Gastroesophageal sphincter (tissue), 4 donors: ENCODE measurements around the genes OR6P1, SPTA1, OR6K3 and OR10J1.

DNA sequence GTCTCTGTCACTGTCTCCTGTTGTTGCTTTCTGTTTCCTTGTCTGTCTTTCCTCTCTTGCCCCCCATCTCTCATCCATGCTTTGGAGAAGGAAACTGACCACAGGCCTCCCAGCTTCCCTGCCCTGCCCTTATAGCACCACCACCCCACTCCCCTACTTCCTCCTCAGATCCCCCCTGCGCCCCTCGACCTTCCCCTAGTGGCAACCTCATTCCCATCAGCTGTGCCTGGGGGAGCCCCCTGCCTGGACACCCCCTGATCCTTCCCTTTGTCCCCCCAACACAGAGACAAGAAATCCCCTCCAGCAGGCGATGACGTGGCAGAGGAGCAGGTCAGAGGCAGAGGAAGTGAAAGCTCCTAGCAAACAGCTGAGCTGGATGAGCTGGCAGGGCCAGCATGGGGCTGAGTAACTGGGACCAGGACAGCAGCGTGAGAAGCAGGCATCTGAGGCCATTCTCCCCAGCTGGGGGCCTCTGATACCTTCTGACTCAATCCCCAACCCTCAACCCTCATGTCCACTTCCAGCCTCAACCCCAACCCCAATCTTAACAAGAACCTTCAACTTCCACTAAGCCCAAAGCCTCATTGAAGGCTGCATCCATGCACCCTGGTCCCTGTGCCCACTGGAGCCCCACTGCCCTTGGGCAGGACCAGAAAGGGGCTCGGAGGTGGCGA, 6.8 kb upstream of the ETV3L start:
- PRO-cap = no peak
- RAMPAGE, long total RNA, 4 experiments = no peak in any of the 4 experiments

GRCh38 chr1:157139253-157139674, 1.1 kb upstream of the ETV3 start:
- PRO-cap = no peak
- RAMPAGE, long total RNA, 4 experiments = no peak in any of the 4 experiments

DNA sequence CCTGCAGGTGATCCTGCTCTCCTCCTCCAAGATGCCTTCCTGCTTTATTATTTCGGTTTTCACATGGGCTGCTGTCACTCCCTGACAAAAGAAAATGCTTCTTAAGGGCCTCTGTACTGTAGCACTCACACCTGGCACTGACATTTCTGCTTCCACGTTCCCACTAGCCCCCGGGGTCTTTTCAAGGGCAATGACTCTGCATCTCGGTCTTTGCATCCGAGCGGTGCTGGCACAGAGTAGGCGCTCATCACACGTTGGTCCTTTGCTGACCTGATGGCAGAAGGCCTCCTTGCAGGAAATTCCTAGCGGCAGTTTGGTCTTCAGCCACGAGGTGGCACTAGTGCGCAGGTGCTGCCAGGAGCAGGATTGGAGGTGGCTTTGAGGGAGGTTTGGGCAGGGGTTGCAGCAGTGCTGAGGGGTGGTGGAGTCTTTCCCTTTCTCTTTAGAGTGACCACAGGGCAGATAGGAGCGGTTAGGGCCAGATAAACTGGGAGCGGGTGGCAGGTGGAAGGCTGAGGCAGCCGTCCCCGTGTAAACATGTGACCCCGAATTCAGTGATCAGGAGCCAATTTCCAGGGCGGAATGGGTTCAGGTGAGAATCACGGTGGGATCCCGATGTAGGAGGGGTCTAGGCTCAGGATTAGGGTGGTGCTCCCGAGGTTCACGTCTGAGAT, 25.4 kb upstream of the ETV3 start:
- PRO-cap = no peak
- RAMPAGE, long total RNA, 4 experiments = no peak in any of the 4 experiments

DNA sequence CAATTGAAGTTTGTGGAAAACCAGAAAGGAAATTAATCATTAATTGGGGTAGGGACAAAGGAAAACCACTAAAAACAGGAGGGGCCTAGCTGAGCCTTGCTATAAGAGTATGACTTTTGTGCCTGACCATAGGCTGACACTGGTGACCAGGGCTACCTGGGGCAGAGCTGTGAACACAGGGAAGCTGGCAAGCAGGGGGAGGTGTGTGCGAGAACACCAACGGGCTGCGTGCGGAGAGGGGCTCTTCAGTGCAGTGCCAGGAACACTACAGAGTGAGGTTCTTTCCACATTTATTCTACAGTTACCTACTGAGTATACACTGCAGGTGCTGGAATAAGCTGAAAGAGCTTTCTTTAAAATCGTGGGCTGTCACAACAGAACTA, 102.6 kb upstream of the ETV3 start:
- PRO-cap = no peak
- RAMPAGE, long total RNA, 4 experiments = no peak in any of the 4 experiments

GRCh38 chr1:157702353-157702724, 1.8 kb upstream of the FCRL3 start:
- PRO-cap = no peak
- RAMPAGE, long total RNA, 4 experiments = no peak in any of the 4 experiments

DNA sequence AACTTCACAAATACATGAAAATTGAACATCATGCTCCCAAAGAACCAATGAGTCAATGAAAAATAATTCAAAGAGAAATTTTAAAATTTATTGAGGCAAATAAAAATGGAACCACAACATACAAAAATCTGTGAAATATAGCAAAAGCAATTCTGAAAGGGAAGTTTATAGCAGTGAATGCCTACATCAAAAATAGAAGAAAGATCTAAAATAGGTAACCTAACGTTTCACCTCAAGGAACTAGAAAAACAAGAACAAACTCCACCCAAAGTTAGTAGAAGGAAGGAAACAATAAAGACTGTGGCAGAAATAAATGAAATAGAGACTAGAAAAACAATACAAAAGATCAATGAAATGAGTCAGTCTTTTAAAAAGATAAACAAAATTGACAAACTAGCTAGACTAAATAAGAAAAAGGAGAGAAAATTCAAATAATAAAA, 4.6 kb downstream of the FCRL1 start:
- PRO-cap = no peak
- RAMPAGE, long total RNA, 4 experiments = no peak in any of the 4 experiments

DNA sequence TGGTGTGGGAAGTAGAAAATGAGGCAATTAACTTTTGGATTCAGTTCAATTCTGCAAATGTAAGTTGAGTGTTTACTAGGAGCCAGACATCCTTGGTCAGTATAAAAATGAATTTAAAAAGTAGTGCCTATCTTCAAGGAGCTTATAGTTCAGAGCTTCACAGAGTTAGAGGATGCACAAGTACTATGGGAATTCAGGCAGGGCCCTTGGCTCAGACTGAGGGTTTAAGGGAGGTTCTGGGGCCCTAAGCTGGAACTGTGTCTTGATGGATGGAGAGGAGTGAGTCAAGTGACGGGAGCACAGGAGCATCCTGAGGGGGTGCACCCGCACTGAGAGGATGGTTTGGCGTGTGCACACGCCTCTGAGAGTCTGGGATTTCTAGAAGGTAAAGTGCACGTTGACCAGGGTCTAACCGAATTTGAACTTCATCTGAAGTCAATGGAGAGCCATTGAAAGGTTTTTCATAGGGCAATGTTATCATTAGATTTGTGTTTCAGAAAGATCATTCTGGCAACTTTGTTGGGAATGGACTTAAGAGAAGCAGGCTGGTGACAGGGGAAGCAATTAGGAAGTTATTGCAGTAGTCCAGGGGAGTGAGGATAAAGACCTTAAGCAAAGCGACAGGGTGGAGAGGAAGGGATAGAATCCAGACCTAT, 55.8 kb downstream of the KIRREL1 start:
- PRO-cap = no peak
- RAMPAGE, long total RNA, 4 experiments = no peak in any of the 4 experiments

DNA sequence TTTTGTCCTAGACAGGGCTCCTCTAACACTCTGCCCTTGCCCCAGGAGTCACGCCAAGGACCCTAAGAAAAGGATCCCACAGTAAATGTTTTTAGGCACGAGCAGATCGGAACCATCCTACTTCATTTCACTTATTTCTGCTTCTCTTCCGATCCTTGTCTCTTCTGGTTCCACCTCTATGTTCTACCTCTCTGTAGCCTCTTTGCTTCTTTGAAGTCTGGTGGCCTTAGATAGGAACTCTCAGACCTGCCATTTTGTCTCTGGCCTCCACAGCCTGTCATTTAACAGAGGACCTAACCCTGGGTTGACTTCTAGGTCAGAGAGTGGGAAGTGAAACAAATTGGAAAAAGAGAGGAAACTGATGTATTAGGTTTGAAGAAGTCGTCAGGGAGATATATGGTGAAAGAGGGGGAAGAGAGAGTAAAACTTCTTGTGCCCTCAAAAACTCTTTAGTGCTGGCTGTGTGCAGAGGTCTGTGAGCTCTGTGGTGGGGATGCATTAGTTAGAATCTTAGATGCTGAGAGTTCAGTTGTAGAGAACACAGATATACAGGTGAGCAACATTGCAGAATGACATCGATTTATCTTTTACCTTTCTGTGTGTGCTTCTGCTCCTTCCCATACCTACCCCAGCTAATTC, 22.4 kb upstream of the SMIM42 start:
- PRO-cap = unidirectional peak, plus-strand start at position 441 of the sequence
- RAMPAGE, long total RNA, 4 experiments = no peak in any of the 4 experiments

DNA sequence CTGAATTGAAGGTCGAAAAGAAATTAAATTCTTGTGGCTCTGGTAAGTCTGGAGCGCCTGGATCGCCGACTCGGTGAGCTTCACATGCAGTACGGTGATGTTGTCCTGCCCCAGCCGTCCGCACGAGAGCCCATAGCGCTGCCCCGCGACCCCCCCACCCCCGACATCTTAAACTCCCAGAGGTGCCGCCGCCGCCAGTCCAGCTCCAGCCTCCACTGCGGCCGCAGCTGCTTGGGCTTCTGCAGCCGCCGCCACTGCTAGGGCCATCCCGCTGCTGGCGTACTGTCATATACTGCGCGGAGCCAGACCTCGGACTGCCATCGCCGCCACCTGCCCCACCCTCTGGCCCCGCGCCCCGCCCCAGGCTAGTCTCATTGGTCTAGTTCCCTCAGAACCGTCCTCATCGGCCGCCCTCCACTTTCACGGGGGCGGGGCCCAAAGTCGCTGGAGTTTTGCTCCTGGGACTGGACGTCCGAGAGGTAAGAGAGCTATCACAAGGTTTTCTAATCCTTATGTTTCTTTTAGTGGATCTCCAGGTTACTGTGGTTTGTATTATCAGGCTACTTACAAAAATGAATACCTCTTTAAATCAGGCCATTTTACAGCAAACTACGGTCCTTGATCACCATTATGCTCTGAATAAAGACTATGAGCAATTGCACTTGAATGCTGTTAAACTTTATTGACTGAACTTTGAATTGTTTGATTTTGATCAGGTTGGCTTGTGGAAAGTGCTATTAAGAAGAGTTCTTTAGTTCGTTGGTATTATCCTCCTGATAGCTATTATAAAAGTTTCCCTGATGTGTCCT, 2.9 kb upstream of the CD1D start:
- PRO-cap = unidirectional peak, plus-strand start at position 197 of the sequence; unidirectional peak, minus-strand start at position 291 of the sequence; unidirectional peak, minus-strand start at position 344 of the sequence
- RAMPAGE, long total RNA, 4 experiments = no peak in any of the 4 experiments

DNA sequence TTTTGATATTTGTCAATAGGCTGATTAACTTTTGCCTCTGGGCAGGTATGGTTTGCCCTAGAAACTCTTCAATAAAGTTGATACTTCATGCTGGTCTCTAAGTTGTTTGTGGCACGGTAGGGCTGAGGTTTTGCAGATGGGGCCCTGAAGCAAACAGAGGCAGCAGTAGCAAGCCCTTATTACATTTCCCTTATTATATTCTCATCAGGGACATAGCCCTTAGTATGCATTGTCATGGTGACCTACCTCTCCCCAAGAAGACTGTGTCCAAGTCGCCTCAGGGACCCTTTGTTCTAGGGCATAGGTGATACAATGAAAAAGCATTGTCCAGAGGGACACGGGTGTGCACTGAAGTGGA, at the start of gene OR6P1:
Gene OR6P1 (minus strand): TSS at position 58 of the 358 bp plus-strand sequence.
- PRO-cap = no peak
- RAMPAGE, long total RNA, 4 experiments = no peak in any of the 4 experiments

DNA sequence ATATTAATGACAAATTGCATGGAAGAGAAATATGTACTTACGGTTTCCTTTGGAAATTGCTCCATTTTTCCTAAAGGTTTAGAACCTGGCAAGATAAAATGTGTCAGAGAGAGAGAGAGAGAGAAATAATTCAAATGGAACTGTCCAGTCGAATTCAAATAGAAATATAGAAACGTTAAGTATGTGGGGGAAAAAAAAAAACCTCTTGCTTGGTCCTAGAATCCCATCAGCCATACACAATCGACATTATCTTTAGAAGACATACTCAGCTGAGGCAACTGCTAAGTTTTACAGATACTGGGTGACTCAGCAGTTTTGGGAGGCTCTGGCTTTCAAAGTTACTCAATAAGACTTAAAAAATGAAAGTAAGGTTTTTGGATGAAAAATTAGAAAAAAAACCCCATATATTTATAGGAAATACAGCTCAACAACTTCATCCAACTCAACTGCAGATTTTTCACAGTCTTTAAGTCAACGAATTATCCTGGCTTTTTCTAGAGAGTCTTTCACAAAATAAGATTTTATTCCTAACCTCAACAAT, at the start of gene SPTA1:
Gene SPTA1 (minus strand): TSS at position 263 of the 541 bp plus-strand sequence.
- PRO-cap = no peak
- RAMPAGE, long total RNA, 4 experiments = no peak in any of the 4 experiments

DNA sequence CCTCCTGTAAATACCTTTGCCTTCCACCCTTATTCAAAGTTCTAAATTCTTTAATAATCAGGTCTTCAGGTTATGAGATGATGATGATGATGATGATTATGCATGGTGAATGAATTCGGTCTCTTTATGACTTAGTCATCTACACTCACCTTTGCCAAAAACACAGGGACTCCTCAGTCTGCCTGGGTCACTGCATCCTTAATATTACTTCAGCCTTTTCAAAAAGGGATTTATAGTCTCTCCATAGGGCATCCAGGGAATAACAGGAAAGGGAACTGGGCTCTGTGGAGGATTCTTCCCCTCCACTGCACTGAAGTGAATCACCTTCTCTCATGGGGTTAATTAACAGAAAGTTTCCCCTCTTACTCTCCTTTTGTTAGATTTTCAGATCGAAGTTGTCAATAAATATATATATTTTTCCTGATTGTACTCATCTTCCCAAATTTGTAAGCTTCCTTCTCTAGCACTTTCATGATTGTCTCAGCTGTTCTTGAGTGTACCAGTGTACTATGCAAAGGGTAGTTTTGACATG, at the start of gene OR6K3:
Gene OR6K3 (minus strand): TSS at position 187 of the 532 bp plus-strand sequence.
- PRO-cap = no peak
- RAMPAGE, long total RNA, 4 experiments = no peak in any of the 4 experiments

- PRO-cap = no peak
- RAMPAGE, long total RNA, 4 experiments = no peak in any of the 4 experiments
Observed at GRCh38 chr1:159009219-159009643, 476 bp upstream of the IFI16 start.

DNA sequence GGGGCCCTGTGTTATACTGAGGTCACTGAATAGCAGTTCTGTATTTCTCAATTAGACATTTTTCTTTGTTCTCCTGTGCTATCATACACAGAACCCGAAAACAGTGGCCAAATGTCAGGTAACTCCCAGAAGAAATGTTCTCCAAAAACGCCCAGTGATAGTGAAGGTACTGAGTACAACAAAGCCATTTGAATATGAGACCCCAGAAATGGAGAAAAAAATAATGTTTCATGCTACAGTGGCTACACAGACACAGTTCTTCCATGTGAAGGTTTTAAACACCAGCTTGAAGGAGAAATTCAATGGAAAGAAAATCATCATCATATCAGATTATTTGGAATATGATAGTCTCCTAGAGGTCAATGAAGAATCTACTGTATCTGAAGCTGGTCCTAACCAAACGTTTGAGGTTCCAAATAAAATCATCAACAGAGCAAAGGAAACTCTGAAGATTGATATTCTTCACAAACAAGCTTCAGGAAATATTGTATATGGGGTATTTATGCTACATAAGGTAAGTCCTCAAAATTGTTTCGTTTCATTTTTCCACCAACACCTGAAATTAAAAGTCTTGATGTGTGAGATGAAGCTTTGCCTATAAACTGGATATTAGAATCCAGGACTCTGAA, 8.5 kb downstream of the IFI16 start:
- PRO-cap = no peak
- RAMPAGE, long total RNA, 4 experiments = no peak in any of the 4 experiments

DNA sequence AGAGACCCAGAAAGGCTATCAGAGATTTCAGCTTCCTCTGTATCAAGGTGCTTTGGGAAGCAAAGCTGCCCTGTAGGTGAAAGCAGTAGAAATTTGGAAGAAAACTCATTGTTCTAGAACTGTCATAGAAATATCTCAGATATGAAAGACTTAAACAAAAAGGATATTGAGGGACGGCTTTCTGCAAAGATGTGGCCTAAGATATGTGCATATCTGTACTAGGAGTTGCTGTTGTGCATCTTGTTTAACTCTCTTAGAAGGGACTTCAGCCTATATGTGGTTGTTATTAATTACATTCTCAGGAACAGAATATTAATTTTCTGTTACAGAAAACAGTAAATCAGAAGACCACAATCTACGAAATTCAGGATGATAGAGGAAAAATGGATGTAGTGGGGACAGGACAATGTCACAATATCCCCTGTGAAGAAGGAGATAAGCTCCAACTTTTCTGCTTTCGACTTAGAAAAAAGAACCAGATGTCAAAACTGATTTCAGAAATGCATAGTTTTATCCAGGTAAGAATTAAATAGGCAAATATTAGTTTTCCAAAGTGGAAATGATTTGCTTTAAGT, 10.4 kb downstream of the IFI16 start:
- PRO-cap = no peak
- RAMPAGE, long total RNA, 4 experiments = start-site peak on the plus strand in 1 of 4 experiments, centred at position 365 of the sequence, 37 reads per replicate

- PRO-cap = no peak
- RAMPAGE, long total RNA, 4 experiments = no peak in any of the 4 experiments
Observed at GRCh38 chr1:159141500-159141802, 30.0 kb upstream of the CADM3 start.

DNA sequence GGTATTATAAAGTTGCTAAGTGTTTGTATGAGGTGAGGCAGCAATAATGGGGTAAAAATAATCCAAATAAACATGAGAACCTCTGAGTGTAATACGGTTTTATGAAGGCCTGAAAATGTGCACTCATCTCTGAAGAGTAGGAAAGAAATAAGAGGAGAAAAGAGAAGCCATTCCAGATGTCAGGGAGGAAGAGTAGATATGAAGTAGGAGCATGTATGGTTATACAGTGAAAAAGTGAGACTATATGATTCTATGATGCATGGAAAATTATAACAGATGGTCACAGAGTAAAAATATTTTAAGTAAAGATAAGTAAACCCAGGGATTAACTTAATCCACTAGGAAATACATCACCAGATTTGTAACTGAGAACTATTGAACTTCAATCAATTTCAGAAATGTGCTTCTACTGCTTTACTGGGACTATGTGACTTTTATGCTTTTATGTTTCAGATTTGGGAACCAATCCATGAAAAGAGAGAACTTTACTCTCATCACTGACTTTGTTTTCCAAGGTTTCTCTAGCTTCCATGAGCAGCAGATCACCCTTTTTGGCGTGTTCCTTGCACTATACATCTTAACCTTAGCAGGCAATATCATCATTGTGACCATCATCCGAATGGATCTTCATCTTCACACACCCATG, at the start of gene OR10J1:
Gene OR10J1 (plus strand): TSS at position 400 of the 646 bp plus-strand sequence.
- PRO-cap = no peak
- RAMPAGE, long total RNA, 4 experiments = no peak in any of the 4 experiments

DNA sequence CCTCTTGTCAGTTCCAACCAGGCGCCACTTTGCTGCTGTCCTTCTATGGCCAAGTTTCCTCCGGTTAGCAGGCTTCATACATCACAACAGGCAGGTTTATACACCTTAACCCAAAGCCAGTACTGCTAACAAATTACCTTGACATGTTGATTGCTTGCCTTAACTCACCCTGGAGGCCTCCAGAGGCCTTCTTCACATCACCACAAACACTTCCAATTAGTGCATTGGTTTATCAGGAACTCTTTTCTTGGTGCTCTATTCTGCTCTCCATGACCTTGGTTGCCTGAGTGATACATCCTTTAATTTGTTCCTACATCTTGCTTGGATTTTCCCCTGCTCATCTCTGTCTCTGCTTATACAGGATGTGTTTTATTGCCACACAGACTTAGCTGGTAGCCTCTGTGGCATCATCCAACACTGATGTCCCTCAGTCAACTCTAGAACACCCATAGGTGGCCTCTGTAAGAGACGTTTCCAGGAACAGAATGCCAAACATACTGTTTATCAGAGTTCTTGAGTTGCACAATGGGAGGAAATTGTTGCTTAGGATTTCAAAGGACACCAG, 28.9 kb upstream of the DUSP23 start:
- PRO-cap = no peak
- RAMPAGE, long total RNA, 4 experiments = no peak in any of the 4 experiments

DNA sequence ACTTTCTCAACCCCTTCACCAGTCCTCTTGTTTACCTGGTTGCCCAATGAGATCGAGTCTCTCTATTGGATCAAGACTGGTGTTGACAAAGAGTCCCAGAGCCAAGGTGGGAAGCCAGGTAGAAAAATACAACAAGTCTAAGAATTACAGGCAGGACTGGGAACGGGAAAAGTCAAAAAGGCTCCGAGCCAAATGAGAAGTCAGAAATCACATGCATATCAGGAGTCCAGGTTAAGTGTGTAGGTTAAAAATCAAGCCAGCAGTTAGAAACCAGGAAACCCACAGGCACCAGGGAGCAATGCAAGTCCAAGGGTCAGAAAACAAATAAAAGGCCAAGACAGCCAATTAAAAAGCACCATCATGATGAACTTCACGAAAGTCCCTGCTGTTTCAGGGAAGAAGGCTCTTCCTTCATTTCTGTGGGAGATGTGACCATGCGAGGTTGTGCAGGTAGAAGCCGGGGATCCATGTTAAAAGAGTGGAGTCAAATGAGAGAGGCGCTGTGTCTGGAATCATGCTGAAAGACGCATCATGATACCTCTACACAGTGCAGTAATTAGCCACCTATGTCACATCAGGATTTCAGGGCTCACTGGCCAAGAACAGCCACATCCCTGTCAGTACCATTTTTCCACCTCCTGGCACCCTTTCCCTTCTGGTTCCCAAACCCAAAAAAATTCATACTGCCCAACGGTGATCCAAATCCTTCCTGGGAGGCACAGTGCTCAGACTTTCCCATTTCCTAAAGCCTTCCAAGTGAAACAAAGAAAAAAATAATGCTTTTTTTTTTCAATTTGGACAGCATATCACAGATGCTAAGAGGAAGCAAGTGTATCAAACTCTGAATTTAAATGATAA, 27.1 kb upstream of the DUSP23 start:
- PRO-cap = unidirectional peak, plus-strand start at position 415 of the sequence
- RAMPAGE, long total RNA, 4 experiments = no peak in any of the 4 experiments

DNA sequence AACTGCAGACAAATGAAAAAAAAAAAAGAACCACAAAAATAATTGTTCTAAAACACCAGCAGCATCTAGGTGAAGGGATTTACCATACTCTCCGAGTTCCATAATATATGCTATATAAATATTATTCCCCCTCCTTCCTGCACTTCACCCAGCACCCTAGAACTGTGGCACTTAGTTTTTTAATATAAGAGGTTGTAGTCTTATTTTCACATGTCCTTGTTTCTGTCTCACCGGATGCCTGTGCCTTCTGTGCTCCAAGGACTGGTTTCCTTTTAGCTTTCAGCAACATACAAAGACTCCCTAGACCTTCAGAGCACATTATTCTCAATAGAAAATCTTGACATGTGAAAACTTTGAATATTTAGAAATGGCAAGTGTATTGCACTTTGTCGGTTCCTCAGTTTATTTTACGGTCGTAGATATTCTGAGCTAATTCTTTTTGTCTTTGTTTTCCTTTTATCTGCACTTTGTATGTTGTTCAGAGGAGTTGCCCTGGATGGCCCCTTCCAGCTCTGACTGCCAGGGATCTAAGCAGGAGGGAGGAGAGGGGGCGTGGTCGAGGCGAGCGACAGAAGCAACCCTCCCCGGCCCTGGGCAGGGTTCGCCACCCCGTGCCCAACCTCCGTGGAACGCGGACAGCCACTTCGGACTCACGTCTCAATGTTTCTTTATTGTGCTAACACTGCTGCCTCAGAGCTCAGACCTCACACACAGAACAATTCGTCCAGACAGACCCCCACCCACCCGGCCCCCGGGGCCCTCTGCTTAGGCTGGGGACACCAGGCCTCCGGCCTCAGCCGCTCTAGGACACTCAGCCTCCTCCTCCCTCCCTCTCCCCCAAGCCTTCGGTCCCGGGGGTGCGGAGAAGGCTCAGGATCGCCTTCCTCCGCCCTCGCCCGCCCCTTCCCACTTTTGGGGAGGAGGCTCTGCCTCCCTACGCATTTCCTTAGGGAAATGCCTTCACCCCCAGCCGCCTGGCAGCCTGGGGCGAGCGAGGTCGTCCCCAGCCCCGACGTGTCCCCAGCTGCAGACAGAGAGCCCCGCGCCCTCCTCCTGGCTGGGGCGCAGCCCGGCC, 8.5 kb downstream of the VSIG8 start:
- PRO-cap = bidirectional peak, plus-strand start at position 607 of the sequence, minus-strand start at position 531 of the sequence; bidirectional peak, plus-strand start at position 840 of the sequence, minus-strand start at position 845 of the sequence
- RAMPAGE, long total RNA, 4 experiments = no peak in any of the 4 experiments